Aorta (tissue), 1 donor: ENCODE measurements around the genes LIMK1, SPDYE12 and SPDYE13.

DNA sequence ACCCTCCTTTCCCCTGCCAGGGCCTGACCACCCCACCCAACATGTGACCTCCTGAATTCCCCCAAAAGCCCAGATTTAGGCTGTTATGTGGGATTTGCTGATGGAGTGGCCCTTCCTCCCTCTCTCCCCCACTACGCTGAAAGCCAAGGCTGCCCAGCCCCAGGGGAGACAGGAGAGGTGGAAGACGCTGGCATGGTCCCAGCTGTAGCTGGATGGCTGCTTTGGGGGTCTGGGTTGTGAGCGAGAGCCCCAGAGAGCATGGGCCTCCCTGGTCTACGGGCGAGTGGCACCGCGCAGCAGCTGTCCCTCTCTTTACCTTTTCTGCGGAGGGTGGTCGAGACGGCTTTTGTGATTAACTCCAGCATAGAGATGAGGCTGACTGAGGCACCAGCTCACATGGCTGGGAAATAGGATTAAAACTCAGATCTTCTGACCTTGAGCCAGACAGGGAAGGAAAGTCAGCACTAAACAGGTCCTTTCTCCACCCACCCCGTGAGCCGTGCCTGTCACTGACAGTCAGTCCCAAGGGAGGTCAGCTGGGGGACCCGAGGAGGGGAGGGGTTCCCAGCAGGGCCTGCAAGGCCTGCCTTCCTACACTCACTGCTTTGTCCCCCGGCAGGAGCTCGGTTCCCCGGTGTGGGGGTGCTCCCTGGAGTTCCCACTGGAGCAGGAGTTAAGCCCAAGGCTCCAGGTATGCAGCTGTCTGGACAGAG is 16.8 kb downstream of the ELN start:
- PRO-cap: no peak

- PRO-cap: no peak
Measured at GRCh38 chr7:74059606-74060746, 23.6 kb upstream of the LIMK1 start.

- PRO-cap: no peak
Measured at GRCh38 chr7:74083006-74084271, at the start of gene LIMK1. Gene LIMK1 (plus strand): TSS chr7:74083804.

GRCh38 chr7:74195362-74196744 is 14.0 kb upstream of the LAT2 start:
- PRO-cap: no peak

- PRO-cap: no peak
Measured at GRCh38 chr7:74404864-74405731, 48.6 kb upstream of the GTF2IRD1 start.

DNA sequence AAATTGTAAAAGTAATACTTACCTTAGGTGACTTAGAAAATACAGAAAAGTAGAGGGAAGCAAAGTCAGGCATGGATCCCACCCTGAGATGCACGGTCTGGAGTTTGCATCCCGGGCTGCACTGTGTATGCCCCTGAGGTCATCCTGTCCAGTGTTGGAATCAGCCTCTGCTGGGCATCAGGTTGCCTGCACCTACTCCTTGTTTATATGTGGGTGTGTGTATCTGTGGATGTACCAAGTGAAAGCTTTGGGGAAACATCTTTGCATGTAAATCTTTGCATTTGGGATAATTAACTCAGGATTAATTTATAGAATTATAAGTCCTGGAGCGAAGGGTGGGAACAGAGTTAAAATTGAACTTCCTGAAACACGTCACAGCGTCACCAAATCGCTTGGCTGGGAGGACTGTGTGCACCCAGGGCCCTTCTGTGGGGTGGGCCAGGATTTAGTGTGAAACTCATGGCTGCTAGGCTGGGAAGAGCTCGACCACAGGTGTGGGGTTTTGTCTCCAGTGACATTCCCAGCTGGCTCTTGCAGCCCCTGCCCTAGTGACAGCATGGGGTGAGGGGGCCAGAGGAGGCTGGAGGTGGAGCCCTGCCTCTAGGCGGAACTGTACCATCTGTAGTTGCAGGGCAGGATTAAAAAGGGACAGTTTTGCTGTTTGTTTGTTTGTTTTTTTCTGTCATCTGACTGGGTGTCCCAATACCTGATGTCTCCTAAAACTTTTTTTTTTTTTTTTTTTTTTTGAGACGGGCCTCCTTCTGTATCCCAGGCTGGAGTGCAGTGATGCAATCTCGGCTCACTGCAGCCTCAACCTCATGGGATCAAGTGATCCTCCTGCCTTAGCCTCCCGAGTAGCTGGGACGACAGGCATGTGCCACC is 28.0 kb downstream of the GTF2IRD1 start:
- PRO-cap: no peak

DNA sequence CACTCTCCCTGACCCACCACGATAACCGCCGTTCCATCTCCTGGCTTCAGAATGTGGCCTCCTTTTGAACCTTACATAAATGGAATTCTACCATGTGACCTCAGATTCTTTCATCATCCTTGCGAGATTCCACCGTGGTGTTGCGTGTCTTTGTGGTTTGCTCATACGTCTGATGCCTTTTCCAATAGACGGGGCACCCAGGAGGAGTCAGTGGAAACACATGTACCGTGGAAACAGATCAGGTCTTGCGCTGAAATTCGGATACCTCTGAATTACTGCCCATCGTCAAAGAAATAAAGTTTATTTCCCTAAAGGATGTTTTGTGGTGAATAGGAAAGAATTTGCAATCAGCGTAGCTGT is 28.9 kb downstream of the GTF2IRD1 start:
- PRO-cap: no peak

DNA sequence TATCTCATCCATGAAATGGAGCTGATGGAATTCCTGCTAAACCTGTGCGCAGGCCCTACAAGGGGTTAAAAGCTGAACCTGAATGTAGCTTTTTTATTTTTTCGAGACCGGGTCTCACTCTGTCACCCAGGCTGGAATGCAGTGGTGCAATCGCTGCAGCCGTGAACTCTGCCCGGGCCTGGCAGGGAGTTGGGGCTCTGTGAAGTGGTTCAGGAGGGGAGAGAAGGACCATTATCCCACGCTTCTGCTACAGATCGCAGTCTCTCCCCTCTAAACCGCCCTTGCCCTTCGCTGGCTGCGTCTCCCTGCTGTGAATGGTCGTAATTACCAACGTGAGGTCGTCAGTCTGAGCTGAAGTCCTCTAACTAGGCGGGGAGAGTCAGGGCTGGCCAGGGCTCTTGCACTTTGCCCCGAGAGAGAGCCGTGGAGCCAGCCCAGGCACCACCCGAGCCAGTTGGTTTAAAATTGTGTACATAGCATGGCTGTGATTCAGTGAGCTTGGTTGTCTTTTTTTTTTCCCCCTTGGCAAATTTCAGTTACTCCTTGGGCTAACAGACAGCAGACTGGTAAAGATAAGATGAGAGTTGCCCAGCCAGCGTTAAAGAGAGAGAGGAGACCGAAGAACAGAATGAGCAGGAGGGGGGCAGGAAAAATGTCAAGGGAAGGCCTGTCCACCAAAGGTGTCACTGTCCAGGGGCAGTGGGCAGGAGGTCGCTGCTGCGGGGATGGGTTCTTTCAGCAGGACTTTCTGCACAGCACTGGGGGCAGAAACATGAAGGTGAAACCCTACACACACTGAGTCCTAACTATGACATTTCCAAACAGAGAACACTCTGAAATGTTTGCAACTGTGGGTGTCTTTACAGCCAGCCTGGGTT is 77.2 kb upstream of the GTF2I start:
- PRO-cap: no peak

GRCh38 chr7:74581292-74581952 is 76.1 kb upstream of the GTF2I start:
- PRO-cap: no peak

DNA sequence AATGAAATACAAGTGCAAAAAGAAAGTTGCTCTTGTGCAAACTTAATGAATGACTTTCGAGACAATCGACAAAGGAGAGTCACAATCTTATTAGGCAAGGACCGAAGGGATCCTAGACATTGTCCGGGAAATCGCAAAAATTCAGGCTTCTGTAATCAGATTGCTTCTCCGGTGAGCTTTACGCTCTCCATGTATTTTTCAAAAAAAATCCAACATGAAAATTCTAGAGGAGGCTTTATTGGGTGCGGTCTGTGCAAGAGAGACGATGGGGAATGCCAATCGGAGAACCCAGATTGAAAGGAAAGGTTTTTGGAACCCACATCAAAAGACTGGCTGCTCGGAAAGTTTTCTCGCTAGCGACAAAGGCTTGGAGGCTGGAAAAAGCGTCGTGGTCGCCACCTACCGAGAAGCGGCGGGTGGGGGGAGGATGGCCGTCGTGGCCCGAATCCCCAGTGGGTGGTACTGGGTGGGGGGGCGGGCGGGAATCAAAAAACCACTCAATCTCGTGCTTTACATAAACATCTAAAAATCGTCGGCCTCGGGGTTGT is 1.2 kb upstream of the GTF2I start:
- PRO-cap: unidirectional peak, plus-strand start at position 405 of the sequence

- PRO-cap: no peak
Measured at GRCh38 chr7:74723453-74724273, 50.1 kb upstream of the NCF1 start.

DNA sequence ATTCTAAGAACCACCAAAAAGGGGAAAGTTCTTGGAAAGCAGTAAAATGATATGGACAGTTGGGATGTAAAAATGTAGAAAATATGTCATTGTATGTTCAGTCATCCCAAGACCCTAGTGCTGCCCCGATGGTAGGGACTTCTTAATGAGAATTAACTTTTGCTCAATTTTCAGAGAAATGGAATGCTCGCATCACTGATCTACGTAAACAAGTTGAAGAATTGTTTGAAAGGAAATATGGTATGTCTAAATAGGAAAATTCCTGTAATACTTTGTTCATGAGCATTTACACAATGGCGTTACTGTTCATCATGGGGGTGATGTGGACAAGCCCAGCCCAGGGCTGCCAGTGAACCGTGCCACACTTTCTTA is 43.8 kb upstream of the NCF1 start:
- PRO-cap: no peak

GRCh38 chr7:74889996-74890900 is 24.6 kb downstream of the SPDYE12 start:
- PRO-cap: bidirectional peak, plus-strand start at chr7:74890752, minus-strand start at chr7:74890536

DNA sequence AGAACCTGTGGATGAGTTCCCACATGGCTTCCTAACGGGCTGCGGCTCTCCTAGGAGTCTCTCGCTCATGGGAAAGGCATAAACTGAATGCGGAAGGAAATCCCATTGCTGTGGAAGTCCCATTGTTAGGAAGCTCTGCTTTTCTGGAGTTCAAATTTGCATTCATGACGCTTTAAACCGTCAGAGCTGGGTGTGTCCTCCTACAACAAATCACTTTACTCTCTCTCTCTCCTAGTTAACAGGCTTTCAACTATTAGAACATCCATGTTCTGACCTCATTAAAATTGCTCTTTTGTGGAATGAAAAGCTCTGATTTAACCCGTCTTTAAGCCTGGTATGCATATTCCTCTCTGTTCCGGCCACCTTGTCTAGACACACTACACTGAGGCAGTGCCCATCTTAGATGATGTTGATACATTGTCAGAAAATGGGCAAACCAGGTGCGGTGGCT is at the start of gene SPDYE12:
SPDYE12 (minus strand) TSS at position 127 of the 451 bp plus-strand sequence.
- PRO-cap: no peak

- PRO-cap: no peak
Measured at GRCh38 chr7:75058260-75059061, 15.1 kb downstream of the RCC1L start.

- PRO-cap: no peak
Measured at GRCh38 chr7:75064344-75064781, 9.2 kb downstream of the RCC1L start.

DNA sequence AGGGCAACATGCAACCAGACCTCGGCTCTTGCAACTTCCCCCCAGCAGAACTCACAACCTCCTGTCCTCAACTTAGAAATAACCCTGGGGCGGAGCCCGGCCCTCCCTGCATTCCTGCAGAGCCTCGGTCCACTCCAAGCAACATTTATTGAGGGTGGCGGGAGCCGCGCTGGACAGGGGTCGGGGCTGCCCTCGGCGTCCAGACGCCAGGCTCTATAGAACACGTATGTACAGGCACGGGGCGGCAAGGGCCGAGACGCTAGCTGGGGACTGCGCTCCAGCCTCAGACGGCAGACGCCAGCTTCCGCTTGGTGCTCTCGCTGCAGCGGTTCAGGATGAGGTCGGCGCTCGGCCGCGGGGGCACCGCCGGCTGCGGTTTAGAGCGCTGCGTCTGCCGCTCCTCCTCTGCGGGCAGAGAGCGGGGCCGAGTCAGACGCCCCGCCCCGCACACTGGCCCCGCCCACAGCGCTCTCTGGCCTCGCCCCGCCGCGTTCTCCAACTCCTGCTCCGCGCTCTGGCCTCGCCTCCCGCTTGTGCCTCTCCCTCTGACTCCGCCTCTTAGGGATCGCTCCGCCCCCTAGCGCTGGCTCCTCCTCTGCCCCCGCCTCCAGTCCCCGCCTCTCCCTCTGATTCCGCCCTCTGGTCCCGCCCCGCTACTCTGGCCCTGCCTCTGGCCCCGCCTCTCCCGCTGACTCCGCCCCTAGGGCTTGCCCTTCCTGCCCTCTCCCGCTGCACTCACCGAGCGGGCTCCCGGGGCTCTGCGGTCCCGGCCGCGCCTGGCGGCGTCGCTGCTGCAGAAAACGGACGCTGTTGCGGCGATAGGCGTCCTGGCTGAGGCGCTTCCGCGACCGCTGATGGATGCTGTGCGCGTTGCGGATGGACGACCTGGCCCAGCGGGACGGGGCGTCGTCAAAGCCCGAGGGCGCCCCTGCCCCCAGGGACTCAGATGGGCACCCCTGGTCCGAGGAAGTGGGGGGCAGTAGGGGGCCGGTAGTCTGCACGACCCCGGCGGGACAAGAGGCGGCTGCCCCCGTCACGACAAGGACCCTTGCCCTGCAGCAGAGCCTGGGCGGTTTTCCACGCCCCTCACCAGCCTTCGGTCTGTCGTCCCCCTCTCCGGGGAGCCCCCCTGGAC is 64.5 kb downstream of the GTF2IRD2B start:
- PRO-cap: no peak

- PRO-cap: no peak
Measured at GRCh38 chr7:75166366-75166839, 74.0 kb downstream of the GTF2IRD2B start.

DNA sequence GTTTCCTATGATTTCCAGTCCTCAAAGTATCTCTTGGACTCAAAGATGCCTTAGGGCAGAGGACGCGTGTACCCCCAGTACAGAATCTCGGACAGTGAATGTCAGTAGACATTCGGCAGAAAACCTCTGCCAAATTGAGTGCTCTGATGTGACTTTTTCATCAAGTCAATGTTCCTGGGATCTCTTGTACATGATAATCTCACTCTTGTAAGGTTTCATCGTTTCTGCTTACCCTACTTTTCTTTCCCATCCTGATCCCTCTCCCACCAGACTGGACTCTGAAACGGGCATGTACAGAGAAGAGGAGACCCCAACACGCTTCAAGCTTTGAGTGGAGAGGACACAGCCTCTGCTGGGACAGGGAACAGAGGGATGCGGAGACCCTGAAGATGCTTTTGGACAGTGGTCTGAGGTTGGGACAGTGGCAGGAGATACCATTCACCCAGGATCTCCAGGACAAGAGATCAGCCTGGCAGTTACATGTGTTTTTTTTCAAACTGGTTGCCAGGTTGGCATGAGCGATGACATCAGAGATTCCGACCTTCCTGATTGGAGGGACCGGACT is at the start of gene SPDYE13:
SPDYE13 (plus strand) TSS at position 271 of the 565 bp plus-strand sequence.
- PRO-cap: no peak

DNA sequence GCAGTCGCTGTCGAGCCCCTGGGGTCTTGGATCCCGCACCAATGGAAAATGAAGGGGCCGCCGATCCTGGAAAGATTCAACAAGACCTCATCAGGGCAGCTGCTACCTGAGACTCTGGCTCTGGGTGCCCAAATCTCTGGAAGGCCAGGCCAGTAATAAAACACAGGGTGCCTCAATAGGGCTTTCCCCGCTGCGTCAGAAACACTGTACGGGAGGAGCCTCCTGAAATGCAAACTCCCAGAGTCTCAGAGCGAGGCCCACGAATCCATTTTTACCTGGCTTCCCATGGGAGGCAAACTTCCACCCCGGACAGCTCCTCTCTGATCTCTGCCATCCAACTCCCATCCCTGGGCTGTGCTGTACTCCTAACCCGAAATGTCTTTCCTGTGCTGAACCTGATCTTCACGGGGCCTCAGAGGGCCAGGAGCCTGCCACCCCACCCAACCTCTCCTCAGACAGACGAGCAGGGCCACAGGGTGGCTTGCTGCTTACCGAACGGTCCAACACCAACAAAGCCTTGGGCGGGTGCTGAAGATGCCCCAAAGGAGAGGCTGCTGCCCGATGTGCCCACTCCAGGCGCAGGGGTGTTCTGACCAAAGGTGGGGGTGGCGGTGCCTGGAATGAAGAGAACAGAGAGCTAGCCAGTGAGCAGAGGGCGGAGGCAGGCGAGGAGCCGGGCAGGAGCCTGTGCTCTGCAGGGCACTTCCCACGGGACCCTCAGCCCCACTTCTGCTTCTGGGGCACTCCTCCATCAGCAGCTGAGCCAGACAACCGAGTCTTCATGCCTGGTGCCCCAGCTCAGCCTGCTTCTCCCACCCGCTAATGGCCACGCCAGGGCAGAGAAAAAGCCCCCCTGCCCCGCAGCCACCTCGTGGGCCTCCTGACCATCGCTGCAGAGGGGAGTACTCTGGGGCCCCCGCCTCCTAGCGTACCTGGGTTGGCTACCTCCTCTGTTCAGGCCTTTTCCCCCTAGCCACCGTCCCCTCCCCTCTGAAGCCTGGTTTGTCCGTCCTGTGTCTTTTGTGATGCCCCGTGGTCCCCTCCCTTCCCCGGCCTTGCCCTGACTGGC is 23.7 kb downstream of the TRIM73 start:
- PRO-cap: no peak